Natural killer cell (primary cell): ENCODE measurements around a stretch of chr15.

- PRO-cap: no peak
Measured at GRCh38 chr15:65132786-65133443, 693 bp downstream of the PDCD7 start.

DNA sequence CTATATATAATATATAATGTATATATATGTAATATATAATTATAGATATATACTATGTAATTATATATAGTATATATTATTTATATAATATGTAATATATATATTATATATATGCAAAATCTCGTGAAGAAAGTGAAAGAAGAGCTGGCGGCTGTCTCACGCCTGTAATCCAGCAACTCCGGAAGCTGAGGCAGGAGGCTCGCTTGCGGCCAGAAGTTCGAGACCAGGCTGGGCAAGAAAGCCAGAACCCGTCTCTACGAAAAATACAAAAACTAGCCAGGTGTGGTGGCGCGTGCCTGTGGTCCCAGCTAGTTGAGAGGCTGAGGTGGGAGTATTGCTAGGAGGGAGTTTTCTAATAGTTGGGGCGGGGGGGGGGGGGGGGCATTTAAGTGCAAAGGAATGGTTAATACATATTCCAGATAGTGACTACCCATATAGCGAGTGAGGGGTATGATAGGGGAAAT, 8.3 kb upstream of the PARP16 start:
- PRO-cap: no peak

GRCh38 chr15:65550673-65551007, 20.4 kb downstream of the HACD3 start:
- PRO-cap: no peak

DNA sequence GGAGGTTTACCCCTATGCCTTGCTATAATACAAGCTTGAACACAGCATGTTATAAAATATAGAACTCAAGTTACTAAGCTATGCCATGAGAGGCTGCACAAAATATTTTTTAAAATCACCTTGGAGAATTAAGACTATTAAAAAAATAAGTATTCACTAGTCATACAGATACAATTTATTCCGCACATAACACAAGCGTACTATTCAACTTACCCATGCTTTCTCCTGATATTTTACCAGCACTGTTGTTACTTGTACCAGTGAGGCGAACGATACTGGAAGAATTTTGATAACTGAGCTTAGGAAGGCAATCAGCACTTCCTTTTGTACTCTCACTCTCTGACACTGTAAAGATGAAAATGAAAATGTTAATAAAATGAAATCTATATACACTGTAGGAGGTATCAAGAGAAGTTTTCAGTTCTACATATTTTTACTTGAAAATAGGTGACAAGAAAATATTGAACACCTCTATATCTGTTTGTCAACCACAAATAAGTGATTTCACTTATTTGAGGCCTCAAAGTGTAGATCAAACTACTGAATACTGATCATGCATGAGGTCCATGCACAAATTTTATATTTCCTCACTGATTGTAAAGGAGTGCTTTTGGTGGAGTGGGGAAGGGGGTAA, 74.5 kb downstream of the SLC24A1 start:
- PRO-cap: no peak

DNA sequence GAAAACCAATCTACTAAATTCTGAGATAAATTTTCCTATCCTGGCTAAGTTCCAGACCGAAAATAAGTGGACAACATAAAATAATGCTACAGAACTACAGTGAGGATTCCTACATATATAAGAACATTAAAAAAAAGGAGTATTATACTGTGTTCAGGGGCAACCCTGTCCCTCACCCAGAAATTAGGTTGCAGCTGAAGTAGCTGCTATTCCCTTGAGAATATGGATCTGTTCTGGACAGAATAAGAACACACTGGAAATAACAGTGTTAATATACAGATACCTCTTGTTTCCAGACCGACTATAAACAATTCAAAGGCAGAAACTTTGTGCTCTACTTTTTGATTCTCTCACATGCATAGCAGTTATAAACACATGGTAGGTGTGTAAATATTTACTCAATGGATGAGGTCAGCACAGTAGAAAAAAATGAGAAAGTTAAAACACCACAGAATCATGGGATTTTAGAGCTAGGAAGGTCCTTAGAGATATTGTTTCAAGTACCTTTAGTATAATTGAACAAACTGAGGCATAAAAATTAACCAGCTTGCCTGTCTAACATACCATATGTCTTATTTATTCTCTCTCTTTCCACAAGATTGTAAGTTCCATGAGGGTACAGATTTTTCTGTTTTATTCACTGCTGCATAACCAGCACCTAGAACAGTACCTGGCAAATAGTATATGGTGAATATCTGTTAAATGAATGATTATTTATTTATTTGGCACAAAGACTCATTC, 25.2 kb downstream of the DENND4A start:
- PRO-cap: no peak

GRCh38 chr15:66163514-66164051, 90.0 kb downstream of the MEGF11 start:
- PRO-cap: no peak

DNA sequence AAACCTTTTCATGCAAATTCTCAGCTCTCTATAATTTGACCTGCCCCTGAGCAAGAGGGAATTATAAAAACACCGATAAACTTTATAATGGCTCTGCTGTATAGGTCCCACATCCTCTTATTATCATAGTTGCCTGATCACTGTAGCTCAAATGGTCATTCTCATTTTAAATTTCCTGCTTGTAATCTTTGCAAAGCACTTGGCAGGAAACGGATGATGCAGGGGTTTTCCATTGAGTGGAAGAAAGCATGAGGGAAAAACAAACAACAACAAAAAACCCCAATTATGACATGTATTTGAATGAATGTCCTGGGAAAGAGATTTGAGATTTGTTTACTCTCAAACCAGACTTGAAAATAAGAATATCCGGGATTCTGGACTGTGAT, 13.2 kb upstream of the TIPIN start:
- PRO-cap: no peak

DNA sequence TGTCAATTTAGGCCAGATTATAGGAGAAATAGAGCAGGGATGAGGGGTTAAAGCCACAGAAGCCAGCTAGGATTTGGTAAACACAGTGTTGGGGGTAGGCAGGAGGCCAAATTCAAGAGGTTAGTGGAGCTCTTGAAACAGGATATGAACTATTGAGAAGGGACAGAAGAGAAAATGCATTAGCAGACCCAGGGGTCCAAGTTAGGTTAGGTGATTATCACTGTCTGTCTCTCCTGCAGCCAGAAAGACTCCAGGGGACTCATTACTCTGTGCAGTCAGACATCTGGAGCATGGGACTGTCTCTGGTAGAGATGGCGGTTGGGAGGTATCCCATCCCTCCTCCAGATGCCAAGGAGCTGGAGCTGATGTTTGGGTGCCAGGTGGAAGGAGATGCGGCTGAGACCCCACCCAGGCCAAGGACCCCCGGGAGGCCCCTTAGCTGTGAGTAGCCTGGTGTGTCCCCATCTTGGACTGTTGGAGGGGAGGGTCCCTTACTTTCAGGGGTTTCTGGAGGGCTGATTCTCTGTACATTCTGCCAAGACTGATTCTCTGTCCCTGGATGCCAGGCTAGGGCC, 12.7 kb downstream of the SNAPC5 start:
- PRO-cap: no peak

GRCh38 chr15:66493735-66494835, 3.5 kb downstream of the SNAPC5 start:
- PRO-cap: no peak

DNA sequence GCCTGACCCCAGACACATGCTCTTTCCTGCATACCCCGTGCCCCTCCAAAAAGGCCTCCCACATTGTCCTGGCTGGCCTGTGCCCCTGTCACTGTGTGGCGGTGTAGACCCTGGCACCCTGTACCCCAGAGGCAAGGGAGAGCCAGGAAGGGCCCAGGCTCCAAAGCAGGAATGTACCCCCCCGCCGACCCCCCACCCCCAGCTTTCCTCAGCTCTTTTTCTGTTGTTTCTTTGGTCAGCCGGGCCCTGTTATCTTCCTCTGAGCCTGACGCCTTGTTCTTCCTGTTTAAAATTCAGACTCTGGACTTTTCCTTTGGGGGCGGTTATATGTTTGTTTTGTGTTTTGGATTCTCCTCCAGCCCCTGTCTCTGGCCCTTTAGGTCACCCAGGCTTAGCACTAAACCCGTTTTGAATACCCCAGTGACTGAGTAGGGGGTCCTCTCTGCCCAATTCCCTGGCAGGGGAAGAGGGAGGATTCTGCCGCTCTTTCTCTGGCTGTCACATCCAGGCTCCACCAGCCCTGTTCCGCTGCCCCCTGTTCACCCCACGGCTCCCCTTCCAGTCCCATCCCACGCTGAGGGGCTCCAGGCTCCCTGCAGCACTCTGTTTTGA, 57.6 kb upstream of the SMAD6 start:
- PRO-cap: no peak

DNA sequence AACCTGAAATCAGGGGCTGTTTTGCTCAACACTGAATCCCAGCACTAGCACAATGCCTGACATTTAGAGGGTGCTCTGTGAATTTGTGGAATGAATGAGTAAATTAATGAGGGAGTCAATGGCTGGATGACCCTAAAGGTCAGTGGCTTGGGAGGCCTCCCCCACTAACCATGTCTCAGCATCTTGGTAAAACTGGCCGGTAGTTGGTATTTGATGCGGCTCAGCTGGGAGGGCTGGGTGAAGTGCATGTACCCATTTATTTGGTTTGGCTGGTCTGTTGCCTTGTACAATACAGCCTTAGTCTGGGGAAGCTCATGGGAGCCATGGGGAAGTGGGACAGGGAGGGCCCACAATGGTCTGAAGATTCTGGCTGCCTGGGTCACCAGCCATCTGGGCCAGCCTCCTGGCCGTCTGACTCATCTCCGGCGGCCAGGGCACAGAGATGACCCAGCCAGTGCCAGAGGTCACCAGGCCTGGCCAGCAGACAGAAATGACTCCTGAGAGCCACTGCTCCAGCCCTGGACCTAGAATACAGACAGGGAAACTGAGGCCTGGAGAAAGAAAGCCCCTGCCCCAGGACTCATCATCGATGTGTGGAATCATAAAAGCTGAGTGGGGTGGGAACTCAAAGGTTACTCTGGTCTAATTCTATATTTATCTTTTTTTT, 51.6 kb upstream of the SMAD6 start:
- PRO-cap: no peak

GRCh38 chr15:66718672-66719244, 16.7 kb downstream of the SMAD6 start:
- PRO-cap: no peak

- PRO-cap: no peak
Measured at GRCh38 chr15:66803013-66803540, 101.0 kb downstream of the SMAD6 start.

DNA sequence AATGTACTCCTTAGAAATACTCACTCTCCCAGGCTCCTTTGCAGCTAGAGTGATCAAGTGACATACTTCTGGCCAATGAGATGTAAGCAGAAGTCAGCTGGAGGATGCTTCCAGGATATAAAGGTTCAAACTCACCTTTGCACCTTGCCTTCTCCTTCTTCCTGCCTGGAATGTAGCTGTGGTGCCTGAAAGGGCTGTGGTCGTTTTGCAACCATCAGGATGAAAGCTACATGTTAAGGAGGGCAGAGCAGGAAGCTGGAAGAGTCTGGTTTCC, 126.9 kb upstream of the SMAD3 start:
- PRO-cap: no peak

- PRO-cap: no peak
Measured at GRCh38 chr15:67033454-67033921, 31.9 kb upstream of the SMAD3 start.

GRCh38 chr15:67067040-67068030, 1.9 kb downstream of the SMAD3 start:
- PRO-cap: no peak

DNA sequence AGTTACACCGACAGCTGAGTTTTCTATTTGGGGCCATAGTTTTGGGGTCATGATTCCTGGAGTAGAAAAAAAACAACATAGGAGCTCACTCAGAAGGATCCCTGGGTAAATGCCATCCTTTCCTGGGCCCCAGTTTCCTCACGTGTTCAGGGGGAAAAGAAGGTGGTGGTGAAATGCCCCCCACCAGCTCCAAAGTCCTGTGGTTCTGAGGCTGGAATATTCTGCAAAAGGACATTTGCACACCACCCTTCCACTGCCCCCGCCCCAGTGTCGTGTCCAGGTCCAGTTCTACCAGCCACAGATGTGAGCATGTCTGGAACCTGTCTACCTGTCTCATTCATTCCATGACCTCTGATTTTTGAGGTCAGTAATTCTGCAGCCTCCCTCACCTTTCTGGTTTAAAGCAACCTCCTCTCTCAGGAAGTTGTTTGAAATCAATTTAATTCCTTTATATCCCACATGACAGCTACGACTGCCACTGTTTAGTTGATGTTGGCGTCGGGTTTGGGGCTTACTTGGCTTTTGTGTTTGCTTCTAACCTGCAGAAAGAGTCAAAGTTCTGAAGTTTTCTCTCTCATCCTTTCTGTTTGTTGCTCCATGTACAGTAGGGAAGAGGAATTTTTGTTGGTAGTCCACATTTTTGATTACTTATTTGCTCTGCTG, 82.1 kb downstream of the SMAD3 start:
- PRO-cap: no peak

GRCh38 chr15:67148991-67150043, 83.9 kb downstream of the SMAD3 start:
- PRO-cap: no peak

- PRO-cap: no peak
Measured at GRCh38 chr15:67172455-67172998, 81.9 kb downstream of the AAGAB start.

DNA sequence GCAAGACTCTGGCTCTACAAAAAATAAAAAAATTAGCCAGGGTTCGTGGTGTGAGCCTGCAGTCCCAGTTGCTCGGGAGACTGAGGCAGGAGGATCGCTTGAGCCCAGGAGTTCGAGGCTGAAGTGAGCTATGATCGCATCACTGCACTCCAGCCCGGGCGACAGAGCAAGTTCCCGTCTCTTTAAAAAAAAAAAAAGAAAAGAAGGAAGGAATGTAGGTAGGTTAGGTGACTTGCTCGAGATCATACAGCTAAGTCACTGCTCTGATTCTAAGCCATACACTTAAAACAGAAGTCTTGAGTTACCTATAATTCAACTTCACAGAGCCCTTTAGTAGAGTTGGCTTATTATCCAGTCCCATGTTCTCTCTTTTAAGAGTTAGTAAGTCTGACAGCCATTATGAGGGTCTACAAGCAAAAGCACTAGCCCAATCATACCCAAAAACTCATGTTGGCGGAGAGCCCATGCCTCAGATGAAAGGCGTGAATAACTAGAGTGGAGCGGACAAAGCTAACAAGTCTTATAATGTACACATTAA, 819 bp downstream of the AAGAB start:
- PRO-cap: no peak